Measurements from ENCODE around the genes FAM25G and LRRC18.

- RAMPAGE, long total RNA = no peak
- RRBS = no CpG with 5 or more reads among the region's 3 CpGs
These were observed 9.6 kb downstream of the NCOA4 start for GRCh38 chr10:46020733-46021281.

GRCh38 chr10:46021878-46022394 lies 8.5 kb downstream of the NCOA4 start:
- RAMPAGE, long total RNA = no peak
- RRBS = no CpG with 5 or more reads among the region's 8 CpGs

GRCh38 chr10:46282750-46283461 lies 3.9 kb upstream of the ANTXRL start:
- RAMPAGE, long total RNA = no peak
- RRBS = no CpG with 5 or more reads among the region's 58 CpGs

GRCh38 chr10:46542877-46543125 lies 13.7 kb downstream of the GPRIN2 start:
- RAMPAGE, long total RNA = no peak
- RRBS = no CpG with 5 or more reads among the region's 1 CpG

DNA sequence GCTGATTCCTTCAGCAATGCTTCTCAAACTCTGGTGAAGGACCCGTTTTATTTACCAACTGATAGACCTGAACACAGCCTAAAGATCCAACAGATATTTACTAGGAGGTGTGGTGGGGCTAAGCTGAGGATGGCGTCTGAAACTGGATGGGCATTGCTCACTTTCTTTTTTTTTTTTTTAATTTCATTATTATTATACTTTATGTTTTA lies 93.6 kb downstream of the PTPN20 start:
- RAMPAGE, long total RNA = no peak
- RRBS = no CpG with 5 or more reads among the region's 2 CpGs

DNA sequence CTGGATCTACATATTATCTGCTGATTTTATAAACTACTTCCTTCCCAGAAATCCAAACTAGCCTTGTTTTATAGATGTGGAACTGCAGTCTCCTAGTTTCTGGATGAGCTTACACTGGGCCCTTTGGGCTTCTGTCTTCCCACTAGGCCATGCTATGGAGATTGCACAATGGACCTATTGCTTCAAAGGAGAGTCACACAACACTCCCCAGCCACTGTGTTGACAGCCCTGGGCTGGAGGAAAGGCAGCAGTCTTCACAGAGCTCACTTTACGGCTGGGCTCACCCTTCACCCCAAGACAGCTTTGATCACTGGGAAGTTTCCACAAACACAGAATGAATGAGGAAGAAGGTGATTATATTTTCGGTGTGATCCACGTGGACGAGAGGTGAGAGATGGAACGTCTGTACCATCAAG lies 92.8 kb upstream of the GDF10 start:
- RAMPAGE, long total RNA = no peak
- RRBS = no CpG with 5 or more reads among the region's 5 CpGs

DNA sequence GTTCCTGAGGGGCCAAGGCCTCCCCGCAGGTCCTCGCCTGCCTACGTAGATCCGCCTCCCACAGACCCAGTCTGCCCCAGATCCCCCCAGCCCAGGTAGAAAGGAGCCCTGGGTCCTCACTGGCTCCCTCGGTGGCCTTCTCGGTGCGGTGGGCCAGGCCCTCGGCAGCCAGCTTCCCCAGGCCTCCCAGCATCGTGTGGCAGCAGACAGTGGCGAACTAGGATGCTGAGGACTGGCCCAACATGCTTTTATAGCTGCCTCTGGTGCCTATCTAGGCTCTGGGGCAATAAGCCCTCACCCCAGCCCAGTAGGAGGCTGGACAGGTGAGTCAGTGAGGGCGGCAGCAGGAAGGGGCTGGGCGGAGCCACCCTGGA lies at the start of gene FAM25G:
Gene FAM25G (minus strand): TSS at position 219 of the 374 bp plus-strand sequence.
- RAMPAGE, long total RNA = no peak
- RRBS = no CpG with 5 or more reads among the region's 12 CpGs

- RAMPAGE, long total RNA = no peak
- RRBS = no CpG with 5 or more reads among the region's 3 CpGs
These were observed 79.6 kb downstream of the FRMPD2 start for GRCh38 chr10:48194751-48195377.

DNA sequence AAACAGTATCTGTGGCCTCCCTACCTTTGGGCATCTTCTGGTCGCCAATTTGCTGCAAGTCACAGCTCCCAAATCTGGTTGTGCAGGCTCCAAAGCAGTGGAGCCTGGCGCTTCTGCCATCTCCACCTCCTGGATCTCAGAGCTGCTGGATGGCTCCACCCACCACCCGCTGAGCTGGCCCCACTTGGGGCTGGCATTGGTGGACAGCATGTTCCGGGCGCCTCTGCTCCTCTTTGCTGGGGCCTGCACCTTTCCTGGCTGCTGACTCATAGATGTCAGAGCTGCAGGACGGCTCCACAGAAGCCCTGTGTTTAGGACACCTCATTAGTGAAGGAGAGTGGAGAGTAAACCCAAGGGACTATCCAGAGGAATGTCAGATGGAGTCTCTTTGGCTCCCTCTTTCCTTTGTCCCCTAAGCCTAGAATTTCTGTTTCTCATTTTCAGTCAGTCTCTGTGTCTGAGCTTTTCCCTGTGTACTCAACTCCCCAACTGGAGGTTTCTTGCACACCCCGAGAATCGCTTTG lies 27.4 kb downstream of the MAPK8 start:
- RAMPAGE, long total RNA = no peak
- RRBS = no CpG with 5 or more reads among the region's 8 CpGs

DNA sequence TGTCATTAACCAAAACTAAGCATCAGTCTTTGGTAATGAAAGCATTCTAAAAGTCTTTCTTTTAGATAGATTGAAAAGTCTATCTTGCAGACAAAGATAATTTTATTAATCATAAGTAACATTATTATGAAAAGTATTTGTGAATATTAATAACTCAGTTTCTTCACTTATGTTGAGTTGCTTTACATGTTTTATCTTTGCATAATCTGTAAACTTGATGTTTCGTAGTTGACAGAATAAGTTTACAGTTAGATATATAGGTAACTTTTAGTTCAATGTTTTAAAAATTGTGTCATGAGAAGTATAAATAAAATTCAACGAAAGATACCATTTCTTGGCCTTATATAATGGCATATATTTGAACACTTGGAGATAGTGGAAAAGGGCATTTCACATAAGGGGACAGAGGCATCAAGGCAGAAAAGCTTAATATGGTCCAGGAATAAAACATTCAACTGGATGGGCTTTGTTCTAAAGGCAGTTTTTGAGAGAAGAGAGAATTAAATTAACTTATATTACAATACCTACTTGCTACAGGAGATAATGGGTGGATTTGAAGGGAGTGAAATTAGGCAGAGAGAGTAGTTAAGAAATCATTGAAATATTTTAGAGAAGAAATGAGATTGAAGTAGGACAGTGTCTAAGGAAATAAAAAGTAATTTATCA lies 61.1 kb downstream of the MAPK8 start:
- RAMPAGE, long total RNA = no peak
- RRBS = no CpG with 5 or more reads among the region's 2 CpGs

- RAMPAGE, long total RNA = no peak
- RRBS = no CpG with 5 or more reads among the region's 2 CpGs
These were observed 64.4 kb downstream of the MAPK8 start for GRCh38 chr10:48370821-48371301.

DNA sequence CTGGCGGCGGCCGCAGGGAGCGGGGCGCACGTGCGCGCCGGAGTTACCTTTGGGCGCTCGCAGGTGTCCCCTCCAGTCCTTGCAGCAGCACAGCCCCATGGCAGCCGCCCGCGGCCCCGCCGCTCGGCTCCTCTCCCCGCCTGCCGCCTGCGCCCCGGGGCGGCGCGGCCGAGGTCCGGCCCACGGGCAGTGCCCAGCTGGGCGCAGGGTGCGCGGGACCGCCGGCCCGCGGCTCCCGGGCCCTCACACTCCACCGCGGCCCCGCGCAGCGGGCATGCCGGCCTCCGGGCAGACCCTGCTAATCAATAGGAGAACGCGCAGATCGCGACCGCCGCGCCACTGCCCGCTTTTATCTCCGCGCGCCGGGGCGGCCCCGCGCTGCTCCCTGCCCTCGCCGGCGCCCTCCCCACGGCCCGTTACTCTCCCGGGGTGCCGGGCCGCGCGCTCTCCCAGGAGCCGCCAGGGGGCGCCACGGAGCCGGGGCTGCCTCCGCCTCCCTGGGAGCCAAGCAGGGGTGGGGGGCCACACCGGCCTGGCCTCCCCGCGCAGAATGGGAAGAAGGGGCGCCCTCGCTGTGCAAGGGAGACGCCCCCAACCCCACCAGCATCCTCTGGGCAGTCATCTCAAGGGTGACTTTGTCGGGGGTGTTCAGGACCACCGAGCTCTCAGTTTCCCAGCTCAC lies 80.7 kb downstream of the ARHGAP22 start:
- RAMPAGE, long total RNA = no peak
- RRBS = 2% methylated on average over 35 of the region's 80 CpGs

DNA sequence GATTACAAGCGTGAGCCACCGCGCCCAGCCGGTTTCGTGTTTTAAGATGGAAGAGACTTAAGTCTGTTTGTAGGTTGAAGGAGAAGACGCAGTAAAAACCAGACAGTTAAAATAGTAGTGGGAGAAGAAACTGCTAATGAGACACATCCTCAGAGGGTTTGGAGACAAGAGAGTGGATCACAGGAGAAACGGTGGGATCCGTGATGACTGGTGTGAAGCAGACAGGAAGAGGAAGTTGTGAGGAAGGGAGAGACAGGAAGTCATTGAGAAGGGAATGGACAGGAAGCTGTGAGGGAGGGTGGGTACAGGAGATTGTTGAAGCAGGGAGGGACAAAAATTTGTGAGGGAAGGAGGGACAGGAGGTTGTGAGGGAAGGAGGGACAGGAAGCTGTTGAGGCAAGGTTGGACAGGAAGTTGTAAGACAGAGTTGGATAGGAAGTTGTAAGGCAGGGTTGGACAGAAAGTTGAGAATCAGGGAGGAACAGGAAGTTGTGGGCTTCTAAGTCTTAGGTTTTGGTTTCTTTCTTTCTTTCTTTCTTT lies 115.6 kb downstream of the WDFY4 start:
- RAMPAGE, long total RNA = no peak
- RRBS = no CpG with 5 or more reads among the region's 8 CpGs

- RAMPAGE, long total RNA = no peak
- RRBS = no CpG with 5 or more reads among the region's 3 CpGs
These were observed at the start of gene LRRC18 for GRCh38 chr10:48939523-48940257. Gene LRRC18, minus strand, starts transcription at chr10:48939840.

GRCh38 chr10:49336797-49337143 lies 37.8 kb downstream of the C10orf71 start:
- RAMPAGE, long total RNA = no peak
- RRBS = no CpG with 5 or more reads among the region's 1 CpG

DNA sequence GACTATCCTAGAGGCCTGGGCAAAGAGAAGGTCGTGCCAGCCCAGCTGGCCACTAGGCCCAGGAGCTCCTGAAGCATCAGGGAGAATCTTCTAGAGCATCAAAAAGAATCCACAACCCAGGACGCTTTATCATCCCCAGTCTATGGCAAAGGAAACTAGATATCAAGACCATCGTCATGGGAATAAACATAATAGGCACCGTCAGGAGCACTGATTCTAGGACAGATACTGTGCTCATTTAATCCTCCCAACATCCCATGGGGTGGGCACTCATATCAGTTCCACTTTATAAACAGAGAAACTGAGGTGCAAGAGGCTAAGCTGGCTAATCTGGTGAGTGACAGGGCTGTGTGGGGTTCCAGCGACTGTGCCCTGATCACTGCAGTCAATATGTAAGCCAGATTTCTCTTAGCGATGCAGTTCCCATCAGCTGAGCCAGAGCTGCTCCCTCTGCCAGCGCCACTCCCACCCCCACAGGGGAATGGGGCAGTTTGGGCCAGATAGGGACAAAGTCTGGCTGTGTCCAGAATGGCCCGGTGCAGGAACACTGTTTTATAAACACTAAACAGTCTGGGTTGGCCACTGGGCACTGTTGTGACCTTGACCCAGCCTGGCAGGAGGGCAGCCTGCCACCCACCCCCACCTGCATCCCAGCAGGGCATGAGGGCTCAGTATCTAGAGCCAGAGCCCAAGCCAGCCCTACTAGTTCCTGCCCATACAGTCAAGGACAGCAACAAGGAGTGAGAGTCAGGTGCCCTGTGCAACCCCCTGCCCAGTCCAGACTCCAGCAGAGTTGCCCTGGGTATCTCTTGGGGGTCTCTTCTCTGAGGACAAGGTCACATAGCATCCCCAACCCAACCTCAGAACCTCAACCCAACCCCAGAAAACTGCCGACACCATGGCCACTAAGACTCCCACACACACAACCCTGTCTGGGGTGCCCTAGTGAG lies 1.4 kb downstream of the OGDHL start:
- RAMPAGE, long total RNA = no peak
- RRBS = no CpG with 5 or more reads among the region's 9 CpGs

DNA sequence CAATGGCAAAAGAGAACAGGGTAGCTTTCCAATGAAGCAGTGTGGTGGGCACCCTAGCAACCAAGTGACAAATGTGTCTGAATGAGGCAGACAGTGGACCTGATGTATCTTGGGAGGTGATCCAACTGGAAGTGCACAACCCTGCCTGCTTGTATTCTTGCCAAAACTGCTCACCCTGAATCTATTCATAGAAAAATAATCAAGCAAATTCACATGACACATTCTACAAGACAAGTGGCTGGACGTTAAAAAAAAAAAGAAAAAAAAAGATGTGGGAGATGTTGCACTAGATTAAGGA lies 12.2 kb upstream of the WASHC2A start:
- RAMPAGE, long total RNA = no peak
- RRBS = no CpG with 5 or more reads among the region's 1 CpG

- RAMPAGE, long total RNA = no peak
- RRBS = no CpG with 5 or more reads among the region's 7 CpGs
These were observed 134.4 kb upstream of the ASAH2 start for GRCh38 chr10:50385576-50386284.

GRCh38 chr10:50619678-50620673 lies 3.8 kb downstream of the SGMS1 start:
- RAMPAGE, long total RNA = no peak
- RRBS = no CpG with 5 or more reads among the region's 3 CpGs

DNA sequence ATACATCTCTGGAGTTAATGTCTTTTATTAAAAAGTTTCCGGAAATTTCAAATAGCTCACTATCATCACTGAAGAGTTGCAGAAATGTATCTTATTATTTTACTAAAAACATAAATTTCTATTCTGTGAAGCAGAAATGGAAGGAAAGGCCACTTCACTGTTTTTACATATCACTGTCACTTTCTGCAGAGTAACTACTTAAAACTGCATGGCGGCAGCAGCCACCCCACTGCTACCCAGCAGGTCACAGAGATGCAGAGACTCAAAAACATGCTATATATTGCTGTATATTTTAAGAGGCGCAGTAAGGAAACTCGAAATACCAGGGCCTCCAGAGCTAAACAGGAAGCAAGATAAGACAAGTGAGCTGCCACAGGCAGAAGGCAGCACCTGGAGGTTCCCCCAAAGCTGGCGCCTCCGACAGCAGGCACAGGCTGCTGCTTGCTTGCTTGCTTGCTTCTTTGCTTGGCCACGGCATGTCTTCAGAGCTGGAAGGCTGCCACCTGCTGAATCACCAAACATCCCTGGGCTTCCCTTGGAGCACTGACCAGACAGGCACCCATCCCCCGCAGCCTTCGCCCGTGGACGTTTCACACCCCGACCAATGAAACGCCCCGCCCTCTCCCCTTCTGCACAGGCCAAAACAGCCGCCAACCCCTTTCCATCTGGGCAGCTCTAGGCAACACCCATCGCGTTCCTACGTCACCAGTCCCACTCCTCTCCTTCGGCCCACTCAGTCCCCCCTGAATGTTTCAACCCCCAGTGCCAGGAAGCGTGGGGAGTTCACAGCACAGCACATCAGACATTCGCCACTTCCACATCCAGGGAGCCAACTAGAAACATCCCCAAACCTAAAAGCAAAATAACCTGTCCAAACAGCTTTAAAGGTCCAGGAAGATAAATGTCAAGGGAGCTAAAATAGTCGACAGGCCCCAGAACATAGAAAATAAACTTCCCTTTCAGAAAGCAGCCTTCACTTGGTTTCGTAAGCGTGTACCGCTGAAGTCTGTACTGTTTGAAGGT lies 1.8 kb downstream of the SGMS1 start:
- RAMPAGE, long total RNA = no peak
- RRBS = no CpG with 5 or more reads among the region's 25 CpGs

Measured in kidney epithelial cell (primary cell).